Aortic smooth muscle cell (primary cell): ENCODE results near the gene MYZAP.

DNA sequence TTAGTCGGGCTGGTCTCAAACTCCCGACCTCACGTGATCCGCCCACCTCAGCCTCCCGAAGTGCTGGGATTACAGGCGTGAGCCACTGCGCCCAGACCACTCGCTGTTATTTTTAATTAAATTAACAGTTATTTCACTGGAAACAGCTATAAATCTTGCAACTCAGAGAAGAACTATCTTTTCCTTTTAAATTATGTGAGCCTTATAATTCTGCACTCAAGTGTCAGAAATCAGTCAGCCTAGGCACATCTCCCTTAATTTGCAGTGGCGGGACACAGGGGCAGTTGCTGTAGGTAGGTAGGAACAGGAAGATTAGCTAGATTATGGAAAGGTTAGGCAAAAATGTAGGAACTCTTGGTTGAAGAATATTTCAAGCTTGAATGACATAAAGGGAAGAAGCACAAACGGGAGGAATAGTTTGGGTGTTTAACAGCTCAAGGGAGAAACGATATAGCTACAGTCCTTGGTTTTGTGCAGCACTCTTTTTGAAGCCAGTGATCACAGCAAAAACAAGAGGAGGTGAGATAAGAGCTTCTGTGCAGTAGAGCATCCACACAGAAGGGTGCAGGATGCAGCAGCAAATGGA, 223.2 kb downstream of the TCF12 start:
- RRBS: no CpG with 5 or more reads among the region's 11 CpGs

- RRBS: no CpG with 5 or more reads among the region's 1 CpG
Measured at GRCh38 chr15:57170640-57171373, 205.5 kb upstream of the CGNL1 start.

DNA sequence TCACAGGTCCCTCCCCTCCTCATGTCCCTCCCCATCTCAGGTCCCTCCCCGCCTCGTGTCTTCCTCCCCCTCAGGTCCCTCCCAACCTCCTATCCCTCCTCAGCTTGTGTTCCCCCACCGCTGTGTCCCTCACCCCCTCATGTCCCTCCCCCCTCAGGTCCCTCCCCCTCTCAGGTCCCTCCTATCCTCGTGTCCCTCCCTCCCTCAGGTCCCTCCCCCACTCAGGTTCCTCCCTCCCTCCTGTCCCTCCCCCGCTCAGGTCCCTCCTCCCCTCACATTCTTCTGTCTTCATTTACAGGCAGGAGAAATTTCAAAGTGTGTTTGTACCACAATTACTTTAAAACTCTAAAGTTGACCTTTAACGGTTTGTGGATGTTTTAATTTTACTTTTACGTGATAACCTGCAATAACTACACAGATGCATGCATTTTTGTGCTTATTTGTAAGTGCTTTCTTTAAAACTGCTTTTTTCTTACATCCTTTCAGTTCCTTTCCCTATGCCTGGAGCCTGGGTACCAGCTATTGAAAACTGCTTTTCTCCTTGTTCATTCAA, 51.9 kb upstream of the CGNL1 start:
- RRBS: no CpG with 5 or more reads among the region's 7 CpGs

DNA sequence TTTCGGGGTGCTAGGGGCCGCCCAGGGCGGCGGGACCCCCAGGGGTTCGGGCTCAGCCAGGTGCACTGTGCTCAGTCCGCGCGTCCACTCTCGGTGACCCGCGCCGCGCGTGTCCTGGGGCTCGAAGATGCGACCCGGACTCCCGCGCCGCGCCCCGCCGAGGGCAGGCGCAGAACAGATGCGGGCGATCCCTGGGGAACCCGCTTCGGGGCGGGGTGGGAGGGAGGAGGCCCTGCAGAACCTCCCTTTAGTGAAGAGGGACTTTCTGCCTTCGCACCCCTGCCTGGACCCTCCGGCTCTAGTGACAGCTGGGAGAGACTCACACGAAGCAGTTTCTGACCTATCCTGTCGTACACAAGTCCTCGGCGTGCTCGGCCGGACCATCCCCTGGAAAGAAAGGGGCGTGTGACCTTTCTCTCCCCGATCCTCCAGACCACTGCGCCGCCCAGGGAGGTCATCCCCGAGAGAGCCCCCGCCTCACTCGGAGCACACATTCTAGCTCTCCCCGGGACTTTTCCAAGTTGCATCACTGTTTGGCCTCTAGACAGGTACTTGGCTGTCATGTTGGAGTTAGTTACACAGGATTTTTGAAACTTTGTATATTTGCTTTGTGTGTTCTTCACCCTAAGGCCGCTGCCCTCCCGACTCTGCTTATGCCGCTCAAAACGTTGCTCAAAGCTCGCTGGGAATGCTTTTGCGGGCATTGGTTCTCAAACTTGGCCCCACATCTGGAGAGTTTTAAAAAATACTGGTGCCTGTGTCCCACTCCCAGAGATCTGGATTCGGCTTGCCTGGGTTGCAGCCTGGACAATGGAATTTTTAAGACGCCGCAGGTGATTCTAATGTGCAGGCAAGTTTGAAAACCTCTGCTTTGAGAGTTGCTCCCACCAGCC, 559 bp downstream of the CGNL1 start:
- RRBS: 2% methylated on average over 7 of the region's 54 CpGs

DNA sequence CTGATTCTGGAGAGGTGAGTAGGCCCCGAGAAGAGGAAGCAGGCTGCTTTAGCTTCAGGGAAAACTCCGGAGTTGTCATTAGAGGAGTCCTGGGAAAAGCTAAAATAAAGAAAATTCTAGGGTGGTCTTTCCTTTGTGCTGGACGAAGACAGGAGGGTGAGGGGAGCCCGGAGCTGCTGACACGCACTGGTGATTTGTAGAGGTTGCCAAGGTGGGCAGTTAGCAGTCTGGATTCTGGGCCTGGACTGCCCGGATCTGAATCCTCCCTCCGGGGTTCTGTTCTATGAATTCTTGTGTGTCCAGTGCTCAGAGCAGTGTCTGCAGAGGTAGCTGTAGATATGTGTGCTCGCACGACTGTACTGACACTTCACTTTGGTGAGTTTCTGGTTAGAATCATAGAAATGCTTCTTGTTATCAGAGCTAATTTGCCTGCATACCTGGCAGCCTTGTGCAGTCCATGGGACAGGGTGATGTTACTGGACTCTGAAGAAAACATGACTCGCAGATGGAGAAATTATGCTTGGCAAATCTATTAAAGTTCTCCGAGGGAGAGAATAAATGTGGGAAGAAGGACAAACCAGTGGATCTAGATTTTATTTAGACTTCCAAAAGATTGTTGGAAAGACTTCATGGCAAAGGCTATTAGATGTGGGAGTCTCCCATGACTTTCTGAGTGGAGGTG, 12.1 kb downstream of the CGNL1 start:
- RRBS: 16% methylated on average over 5 of the region's 11 CpGs

DNA sequence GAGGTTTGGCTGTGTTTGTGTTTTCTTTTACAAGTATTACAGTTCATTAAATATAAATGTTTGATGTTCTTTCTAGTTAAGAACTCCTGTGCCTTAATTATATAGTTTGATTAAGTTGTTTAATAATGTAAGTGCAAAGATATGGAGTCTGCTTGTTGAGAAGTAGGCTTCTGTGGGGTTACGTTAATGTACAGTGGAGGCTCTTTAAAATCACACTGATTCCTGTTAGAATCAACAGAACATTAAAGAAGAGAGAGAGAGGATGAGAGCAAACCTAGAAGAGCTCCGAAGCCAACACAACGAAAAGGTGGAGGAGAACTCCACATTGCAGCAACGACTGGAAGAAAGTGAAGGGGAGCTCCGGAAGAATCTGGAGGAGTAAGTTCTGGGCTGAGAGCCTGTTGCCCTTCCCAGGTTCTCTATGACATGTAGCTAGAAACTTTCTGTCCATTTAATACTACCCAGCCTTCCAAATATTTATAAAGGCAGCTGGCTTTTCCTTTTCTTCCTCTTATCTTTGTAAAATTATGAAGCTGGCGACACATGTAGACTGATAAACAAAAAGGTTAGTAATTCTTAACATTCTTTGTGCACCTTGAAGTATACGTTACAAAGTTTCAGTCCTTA, 75.7 kb downstream of the CGNL1 start:
- RRBS: no CpG with 5 or more reads among the region's 7 CpGs

- RRBS: no CpG with 5 or more reads among the region's 10 CpGs
Measured at GRCh38 chr15:57524250-57524779, 67.4 kb upstream of the MYZAP start.

- RRBS: no CpG with 5 or more reads among the region's 3 CpGs
Measured at GRCh38 chr15:57580853-57581075, 10.9 kb upstream of the MYZAP start.

DNA sequence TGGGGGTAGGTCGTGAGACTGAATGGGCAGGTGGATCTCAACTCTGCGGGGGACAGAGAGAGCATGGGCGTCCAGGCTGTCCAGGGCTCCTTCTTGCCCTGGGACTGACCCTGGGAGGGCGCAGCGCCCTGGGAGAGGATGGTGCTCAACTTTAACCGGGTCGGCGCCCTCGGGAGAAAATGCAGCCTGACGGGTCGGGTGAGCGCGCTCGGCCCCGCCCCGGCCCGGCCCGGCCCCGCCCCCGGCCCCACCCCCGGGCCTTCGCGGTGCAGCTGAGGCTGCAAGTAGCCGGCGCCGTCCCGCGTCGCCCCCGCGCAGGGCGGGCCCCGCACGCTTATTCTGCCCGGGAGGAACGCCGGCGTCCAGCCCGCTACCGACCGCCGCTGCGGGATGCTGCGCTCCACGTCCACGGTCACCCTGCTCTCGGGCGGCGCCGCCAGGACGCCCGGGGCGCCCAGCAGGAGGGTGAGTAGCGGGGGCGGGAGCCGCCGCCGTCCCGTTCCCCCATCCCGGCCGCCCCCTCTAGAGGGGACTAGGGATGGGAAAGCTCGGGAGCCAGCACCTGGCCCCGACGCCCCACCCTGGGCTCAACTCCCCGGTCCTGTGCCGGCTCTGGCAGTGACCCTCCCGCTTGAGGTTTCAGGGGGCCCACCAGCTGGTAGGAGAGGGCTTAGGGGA, at the start of gene MYZAP:
Gene MYZAP (plus strand): TSS at position 260 of the 678 bp plus-strand sequence.
- RRBS: 2% methylated on average over 48 of the region's 67 CpGs

DNA sequence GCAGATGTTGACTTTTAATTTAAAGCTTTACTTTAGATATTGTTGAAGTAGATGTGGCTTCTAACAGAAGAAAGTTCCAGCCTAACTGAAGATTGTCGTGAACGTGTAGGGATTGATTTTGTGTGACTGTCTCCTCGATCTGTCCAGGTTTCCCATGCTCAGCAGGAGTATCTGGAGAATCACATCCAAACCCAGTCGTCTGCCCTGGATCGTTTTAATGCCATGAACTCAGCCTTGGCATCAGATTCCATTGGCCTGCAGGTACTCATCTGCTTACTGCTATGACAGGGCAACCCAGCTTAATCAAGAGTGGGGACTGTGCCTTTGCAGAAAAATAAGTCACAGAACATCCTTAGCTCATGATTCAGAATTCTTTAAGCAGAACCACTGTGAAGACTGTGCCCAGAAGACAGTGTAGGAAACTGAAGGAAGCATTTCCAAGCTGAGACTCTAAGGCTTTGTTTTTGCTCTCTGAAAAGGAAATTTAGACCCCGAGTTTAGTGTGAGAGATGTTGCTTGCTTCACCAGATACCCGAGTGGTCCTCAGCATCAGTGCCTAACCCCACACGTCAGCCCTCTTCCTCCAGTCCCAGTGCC, 34.0 kb downstream of the MYZAP start:
- RRBS: no CpG with 5 or more reads among the region's 8 CpGs

- RRBS: no CpG with 5 or more reads among the region's 8 CpGs
Measured at GRCh38 chr15:57632200-57632722, 40.6 kb downstream of the MYZAP start.

- RRBS: 4% methylated on average over 19 of the region's 49 CpGs
Measured at GRCh38 chr15:58064530-58065388, 752 bp downstream of the ALDH1A2 start.

- RRBS: no CpG with 5 or more reads among the region's 14 CpGs
Measured at GRCh38 chr15:58145982-58147266, 8.2 kb downstream of the AQP9 start.

GRCh38 chr15:58174761-58175091, 36.5 kb downstream of the AQP9 start:
- RRBS: no CpG with 5 or more reads among the region's 5 CpGs

DNA sequence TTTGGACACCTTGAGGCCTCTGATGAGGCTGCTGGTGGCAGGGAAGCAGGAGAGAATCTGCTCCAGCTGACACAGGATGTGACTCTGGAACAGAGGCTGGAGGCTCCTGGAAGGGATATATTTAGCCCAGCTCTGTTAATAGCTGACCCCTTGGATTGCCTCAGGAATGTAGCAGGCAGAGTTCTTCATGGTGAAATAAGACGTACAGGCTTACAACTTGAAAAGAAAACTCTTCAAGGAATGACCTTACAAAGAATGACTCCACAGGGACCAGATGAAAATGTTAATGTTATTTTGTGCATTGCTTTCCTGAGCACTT, 90.5 kb downstream of the AQP9 start:
- RRBS: no CpG with 5 or more reads among the region's 1 CpG

- RRBS: no CpG with 5 or more reads among the region's 7 CpGs
Measured at GRCh38 chr15:58260164-58260997, 122.2 kb downstream of the AQP9 start.

GRCh38 chr15:58284281-58284761, 146.1 kb downstream of the AQP9 start:
- RRBS: no CpG with 5 or more reads among the region's 6 CpGs

GRCh38 chr15:58389905-58390642, 41.7 kb upstream of the LIPC start:
- RRBS: no CpG with 5 or more reads among the region's 4 CpGs

- RRBS: no CpG with 5 or more reads among the region's 6 CpGs
Measured at GRCh38 chr15:58440085-58440675, 8.4 kb downstream of the LIPC start.

GRCh38 chr15:58458913-58459495, 27.2 kb downstream of the LIPC start:
- RRBS: no CpG with 5 or more reads among the region's 3 CpGs